ENCODE measurements around a stretch of chr20.

- PRO-cap, 2 experiments = no peak in any of the 2 experiments
Measured at GRCh38 chr20:137548-138068, 4.8 kb upstream of the DEFB126 start.

DNA sequence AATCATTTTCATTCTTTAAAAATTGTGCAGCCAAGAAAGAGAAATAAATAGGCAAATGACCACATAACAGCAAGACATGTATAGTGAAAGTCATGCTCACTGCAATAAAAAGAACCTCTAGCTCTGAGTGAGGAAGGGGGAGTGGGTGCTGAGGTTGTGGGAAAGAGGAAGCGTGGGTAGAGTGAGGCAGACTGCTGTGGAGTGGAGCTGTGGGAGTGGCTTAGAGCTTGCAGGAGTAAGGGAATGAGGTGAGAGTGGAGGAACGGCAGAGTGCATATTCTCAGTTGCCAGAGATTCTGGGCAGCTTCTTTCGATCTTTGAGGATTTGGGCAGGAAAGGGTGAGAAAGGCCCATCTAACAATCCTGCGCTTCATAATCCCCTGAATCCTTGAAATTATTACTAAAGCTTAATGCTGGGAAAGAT is 10.5 kb downstream of the DEFB129 start:
- PRO-cap, 2 experiments = no peak in any of the 2 experiments

DNA sequence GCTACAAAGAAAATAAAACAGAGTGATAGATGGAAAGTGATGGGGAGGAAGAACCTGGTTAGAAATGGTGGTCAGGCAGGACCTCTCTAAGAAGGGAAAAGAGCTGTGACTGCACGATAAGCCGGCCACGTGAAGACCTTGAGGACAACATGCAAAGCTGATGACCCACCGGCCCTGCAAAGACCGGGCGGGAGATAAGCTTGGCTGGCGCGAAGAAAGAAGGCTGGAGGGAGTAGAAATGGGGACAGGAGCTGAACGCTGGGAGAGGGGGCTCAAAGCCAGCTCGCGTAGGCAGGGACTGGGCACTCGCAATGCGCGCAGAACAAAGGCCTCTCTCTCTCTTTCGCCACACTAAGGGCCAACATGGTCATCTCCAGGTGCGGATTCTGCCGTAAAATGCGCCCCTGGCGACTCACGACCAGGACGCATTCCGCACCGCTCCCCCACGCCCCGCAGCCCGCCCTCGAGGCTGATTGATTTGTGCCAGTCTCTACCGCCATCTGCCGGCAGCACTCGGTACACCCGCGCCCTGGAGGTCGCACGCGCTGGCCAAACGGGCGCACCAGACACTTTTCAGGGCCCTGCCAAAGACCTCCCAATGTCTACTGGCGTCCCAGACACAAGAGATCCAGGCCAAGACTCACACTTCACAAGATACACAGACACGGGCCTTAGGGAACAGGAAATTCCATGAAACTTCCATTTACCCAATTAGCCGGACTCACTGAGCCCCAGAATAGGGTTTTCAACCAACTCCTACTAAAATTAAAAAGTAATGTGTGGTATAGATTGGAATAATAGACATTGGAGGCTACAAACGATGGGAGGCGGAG is 9.3 kb downstream of the DEFB132 start:
- PRO-cap, 2 experiments = peak in 2 of 2 experiments; most common minus-strand start position 398 of the sequence (in 2)

DNA sequence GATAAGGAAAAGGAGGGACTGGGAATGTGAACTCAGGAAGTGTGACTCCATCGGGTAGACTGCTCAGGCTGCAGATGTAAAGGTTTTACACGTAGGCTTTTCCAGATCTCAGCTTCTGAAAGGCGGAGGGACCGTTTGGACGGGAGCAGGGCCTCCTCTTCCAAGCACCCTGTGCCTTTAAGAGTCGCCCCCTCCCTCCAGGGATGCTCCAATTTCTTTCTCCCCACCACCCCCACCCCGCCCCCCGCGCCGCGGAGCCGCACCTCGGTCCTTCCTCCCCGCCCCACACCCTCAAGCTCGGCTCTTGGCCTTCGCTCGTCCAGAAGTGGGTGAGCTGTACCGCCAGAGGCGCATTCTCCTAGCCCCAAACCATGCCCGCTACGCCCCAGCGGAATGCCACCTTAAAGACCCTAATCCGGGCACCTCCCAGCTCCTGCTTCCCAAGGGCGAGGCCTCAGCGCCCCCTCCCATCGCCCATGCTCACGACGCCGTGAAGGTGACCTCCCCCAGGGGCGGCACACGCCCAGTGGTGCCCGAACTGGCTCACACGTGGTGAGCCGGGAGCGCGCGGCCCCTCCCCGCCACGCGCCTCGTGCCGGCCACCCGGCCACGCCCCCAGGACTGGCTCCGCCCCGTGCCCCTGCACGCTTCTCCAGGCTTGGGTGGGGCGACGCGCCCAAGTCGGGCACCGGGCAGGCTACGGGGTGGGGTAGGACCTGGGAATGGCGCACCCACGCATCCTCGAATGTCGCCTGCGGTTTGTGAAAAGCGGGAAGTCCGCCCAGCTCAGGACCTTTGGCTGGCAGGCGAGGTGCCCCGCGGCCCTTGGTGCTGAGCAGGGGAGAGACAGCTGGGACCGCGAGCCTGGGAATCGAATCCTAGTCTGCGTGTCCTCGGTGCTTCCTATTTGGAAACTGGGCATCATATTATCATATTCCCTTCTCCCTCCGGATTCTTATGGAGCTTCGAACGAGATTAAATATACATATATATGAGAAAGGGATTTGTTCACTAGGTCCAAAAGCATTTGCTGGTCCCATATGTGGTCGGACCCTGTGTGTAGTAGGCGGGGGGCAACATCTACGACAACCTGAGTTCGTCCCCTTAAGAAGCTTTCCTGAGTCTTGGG is 1.0 kb upstream of the SOX12 start:
- PRO-cap, 2 experiments = peak in 2 of 2 experiments; most common plus-strand start position 679 of the sequence (in 2); most common minus-strand start position 492 of the sequence (in 1)

- PRO-cap, 2 experiments = no peak in any of the 2 experiments
Measured at GRCh38 chr20:363148-363712, 16.3 kb downstream of the NRSN2 start.

GRCh38 chr20:373409-374176 is 7.0 kb upstream of the TRIB3 start:
- PRO-cap, 2 experiments = no peak in any of the 2 experiments

GRCh38 chr20:421446-422450 is 13.6 kb downstream of the RBCK1 start:
- PRO-cap, 2 experiments = no peak in any of the 2 experiments

DNA sequence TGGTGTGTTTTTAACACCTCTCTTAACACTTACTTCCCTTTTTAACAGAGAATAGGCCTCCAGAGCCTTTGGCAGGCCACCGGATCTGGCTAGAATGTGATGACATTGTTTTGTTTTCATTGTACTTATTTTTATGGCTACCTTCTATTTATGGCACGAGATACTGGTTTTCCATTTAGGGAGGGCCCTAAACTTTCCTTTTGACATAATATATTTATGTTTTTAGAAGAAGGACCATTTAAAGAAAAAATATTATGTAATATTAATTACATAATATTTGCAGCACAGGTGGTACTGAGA is 21.6 kb downstream of the TCF15 start:
- PRO-cap, 2 experiments = peak in 1 of 2 experiments; most common minus-strand start position 101 of the sequence (in 1)

DNA sequence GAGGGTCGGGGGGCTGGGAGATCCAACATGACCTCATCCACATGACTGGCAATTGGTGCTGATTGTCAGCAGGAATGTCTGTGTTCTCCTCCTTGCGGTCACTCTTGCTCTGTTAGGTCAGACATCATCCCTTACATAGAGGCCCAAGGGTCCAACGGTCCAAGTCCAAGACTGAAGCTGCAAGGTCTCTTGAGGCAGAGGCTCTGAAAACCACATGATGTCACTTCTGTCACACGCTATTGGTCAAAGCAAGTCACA is 17.6 kb downstream of the SLC52A3 start:
- PRO-cap, 2 experiments = no peak in any of the 2 experiments

DNA sequence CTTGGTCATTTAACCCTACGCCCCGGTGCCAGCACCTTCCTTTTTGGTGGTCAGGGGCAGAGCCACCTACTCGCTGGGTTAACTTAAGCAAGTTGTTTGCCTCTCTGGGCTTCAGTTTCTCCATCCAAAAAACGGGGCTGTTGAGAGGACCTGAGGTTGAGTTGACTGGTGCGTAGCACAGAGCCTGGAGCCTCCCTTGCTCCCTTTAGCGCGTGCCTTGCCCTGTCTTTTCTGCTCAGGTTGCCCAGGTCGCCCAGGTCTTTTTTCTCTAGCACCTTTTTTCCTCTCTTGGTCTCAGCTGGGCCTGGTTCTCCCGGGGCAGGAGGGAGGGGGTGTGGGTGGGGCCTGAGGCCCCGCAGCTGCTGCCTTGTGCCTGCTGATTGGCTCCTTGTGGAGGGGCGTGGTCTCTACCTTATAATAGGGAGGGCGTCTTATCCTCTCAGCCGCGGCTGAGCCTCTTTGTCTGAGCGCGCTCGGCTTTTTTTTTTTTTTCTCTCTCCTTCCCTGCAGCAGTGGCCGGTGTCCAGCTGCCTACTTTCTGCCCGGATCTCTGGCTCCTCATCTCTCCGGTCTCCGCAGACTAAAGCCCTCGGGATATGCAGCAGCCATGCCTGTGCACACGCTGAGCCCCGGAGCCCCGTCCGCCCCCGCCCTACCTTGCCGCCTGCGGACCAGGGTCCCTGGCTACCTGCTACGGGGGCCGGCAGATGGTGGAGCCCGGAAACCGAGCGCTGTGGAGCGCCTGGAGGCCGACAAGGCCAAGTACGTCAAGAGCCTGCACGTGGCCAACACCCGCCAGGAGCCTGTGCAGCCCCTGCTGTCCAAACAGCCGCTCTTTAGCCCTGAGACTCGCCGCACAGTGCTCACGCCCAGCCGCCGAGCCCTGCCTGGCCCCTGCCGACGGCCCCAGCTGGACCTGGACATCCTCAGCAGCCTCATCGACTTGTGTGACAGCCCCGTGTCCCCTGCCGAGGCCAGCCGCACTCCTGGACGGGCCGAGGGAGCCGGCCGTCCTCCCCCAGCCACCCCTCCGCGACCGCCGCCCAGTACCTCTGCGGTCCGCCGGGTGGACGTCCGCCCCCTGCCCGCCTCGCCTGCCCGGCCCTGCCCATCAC is 11.0 kb downstream of the FAM110A start:
- PRO-cap, 2 experiments = peak in 1 of 2 experiments; most common plus-strand start position 442 of the sequence (in 1)

GRCh38 chr20:891256-891962 is 24.7 kb downstream of the ANGPT4 start:
- PRO-cap, 2 experiments = no peak in any of the 2 experiments

GRCh38 chr20:1203608-1204149 is 425 bp downstream of the C20orf202 start:
- PRO-cap, 2 experiments = no peak in any of the 2 experiments

DNA sequence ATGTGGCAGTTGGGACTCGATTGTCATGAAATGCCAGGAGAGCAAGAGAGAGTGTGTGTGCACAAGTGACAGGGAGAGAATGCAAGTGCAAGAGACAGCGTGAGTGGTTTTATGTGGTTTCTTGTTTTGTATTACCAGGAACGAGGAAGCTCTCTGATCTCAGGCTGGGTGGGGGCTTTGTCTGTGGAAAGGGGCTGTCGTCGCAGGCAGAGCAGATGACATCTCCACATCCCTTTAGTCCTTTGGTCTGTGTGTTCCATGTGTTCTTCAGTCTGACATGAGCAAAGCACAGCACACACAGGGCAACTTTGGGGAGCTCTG is 20.5 kb downstream of the SNPH start:
- PRO-cap, 2 experiments = no peak in any of the 2 experiments

GRCh38 chr20:1493570-1493980 is 2.4 kb upstream of the SIRPB2 start:
- PRO-cap, 2 experiments = no peak in any of the 2 experiments

- PRO-cap, 2 experiments = no peak in any of the 2 experiments
Measured at GRCh38 chr20:1656965-1657164, 714 bp downstream of the SIRPG start.

- PRO-cap, 2 experiments = no peak in any of the 2 experiments
Measured at GRCh38 chr20:1819174-1819821, 75.9 kb upstream of the SIRPA start.

- PRO-cap, 2 experiments = no peak in any of the 2 experiments
Measured at GRCh38 chr20:1828458-1829012, 66.7 kb upstream of the SIRPA start.

GRCh38 chr20:1830161-1830722 is 65.0 kb upstream of the SIRPA start:
- PRO-cap, 2 experiments = no peak in any of the 2 experiments

- PRO-cap, 2 experiments = no peak in any of the 2 experiments
Measured at GRCh38 chr20:1893831-1894255, 1.4 kb upstream of the SIRPA start.

GRCh38 chr20:1897530-1898080 is 2.4 kb downstream of the SIRPA start:
- PRO-cap, 2 experiments = no peak in any of the 2 experiments